Tongue (tissue), 2 donors: ENCODE results near the genes TPBG and ME1.

DNA sequence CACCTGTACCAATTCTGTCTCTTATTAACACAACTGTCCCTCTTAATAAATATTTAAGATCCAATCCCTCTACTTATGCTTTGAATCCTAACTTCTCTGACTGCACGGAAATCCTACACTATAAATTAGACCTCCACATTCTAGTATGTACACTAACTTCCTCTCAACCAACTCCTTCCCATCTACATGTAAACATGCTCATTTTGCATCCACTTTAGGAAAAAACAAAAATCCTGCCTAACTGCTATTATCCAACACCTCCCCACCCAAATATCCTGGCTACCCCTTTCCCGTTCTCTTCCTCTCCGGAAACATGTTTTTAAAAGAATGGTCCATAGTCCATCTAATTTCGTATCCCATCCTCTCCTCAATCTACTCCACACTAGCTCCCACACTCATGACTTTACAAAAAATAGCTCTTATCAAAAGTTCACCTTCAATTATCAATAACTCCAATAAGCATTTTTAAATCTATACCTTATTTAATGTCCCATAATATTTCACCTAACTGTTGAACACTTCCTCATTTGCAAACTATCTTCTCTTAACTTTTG is 13.9 kb downstream of the PHIP start:
- RAMPAGE, long total RNA = no peak

- RAMPAGE, long total RNA = no peak
These were observed 1.7 kb upstream of the PHIP start for GRCh38 chr6:79079794-79080098.

GRCh38 chr6:79152124-79152953 is 74.3 kb upstream of the PHIP start:
- RAMPAGE, long total RNA = no peak

GRCh38 chr6:79180307-79180650 is 102.2 kb upstream of the PHIP start:
- RAMPAGE, long total RNA = no peak

- RAMPAGE, long total RNA = no peak
These were observed 7.8 kb upstream of the LCA5 start for GRCh38 chr6:79544810-79545560.

DNA sequence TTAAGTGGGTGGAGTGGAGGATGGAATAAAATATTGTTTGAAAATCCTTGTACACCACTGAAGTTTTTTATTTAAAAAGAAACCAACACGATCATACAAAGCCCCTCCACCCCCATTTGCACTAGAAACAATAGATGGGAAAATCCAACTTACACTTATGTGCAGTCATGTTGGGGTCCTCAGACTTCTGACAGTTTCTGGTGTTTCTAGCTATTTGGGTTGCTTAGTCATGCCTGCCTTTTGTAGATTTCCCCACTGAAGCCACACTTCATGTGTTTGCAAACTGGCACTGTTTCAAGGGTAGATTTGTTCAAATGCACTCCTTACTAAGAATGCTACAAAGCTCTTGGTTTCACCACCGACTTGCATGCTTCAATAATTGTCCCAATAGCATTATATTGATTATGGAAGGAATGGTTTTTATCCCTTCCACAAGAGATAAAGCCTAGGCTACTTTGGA is 1.4 kb downstream of the SH3BGRL2 start:
- RAMPAGE, long total RNA = no peak

DNA sequence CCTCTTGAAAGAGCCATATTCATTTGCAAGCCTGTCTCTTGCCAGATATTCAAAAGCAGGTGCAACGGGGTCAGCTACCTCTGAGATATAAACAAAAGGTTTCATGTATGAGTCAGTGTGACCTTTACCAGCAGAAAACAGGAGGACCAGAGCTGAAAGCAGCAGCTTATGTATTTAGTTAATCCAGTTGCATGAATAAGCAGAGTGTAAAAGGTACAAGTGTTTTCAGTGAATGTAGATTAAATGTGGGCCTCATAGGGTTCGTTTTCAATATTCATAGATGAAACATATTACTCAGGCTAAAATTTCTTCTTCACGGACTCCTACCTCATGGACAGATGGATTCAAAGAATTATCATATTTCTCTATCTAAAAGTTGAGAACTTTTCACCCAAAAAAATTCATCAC is 55.9 kb downstream of the TENT5A start:
- RAMPAGE, long total RNA = no peak

GRCh38 chr6:81831169-81831746 is 78.8 kb upstream of the TENT5A start:
- RAMPAGE, long total RNA = no peak

- RAMPAGE, long total RNA = no peak
These were observed 85.5 kb upstream of the TENT5A start for GRCh38 chr6:81837853-81838544.

GRCh38 chr6:82013970-82014267 is 233.6 kb downstream of the IBTK start:
- RAMPAGE, long total RNA = no peak

- RAMPAGE, long total RNA = no peak
These were observed 213.8 kb downstream of the IBTK start for GRCh38 chr6:82033748-82034121.

GRCh38 chr6:82166390-82167064 is 81.0 kb downstream of the IBTK start:
- RAMPAGE, long total RNA = no peak

DNA sequence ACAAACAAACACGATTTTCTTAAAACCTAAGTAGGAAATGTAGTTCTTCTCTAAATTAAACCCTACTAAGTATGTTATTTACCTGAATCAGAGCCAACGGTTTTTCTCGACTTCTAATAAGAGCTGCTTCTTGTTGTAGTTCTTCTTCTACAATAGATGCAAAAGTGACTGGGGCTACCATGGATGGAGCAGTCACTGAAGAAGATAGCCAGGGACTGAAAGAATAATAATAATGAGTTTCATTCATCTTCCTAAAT is 75.3 kb downstream of the IBTK start:
- RAMPAGE, long total RNA = no peak

GRCh38 chr6:82363139-82363579 is 458 bp upstream of the TPBG start:
- RAMPAGE, long total RNA = no peak

DNA sequence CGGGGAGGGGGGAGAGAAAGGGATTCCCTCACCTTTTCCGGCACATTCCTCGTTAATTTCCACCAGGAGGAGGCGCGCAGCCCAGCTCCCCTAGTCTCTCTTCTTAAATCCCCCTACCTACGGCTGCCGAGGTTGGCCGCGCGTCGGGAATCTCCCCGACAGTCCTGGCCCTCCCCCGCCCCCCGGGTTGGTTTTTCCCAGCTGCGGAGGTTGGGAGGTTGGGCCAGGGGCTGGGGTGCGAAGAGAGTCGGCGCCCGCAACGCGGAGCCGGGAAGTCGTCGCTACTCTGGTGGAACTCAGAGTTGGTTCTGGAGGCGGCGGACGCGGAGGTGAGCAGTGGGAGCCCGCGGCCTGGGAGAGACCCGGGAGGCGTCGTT is at the start of gene TPBG:
Gene TPBG (plus strand): TSS at position 238 of the 377 bp plus-strand sequence.
- RAMPAGE, long total RNA = no peak

- RAMPAGE, long total RNA = no peak
These were observed 657 bp downstream of the TPBG start for GRCh38 chr6:82363957-82364990.

DNA sequence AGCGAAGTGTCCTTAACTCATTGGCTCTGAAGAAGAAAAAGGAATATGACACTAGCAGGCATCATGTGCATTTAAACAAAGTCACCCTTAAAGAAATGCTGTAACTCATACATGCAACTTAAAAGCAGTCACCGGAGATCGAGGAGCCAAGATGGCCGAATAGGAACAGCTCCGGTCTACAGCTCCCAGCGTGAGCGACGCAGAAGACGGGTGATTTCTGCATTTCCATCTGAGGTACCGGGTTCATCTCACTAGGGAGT is 194.6 kb downstream of the TPBG start:
- RAMPAGE, long total RNA = no peak

GRCh38 chr6:83221672-83221989 is 28.5 kb downstream of the RWDD2A start:
- RAMPAGE, long total RNA = no peak

GRCh38 chr6:83430863-83431612 is at the start of gene ME1:
ME1 (minus strand) TSS chr6:83431051.
- RAMPAGE, long total RNA = no peak

GRCh38 chr6:83993029-83993419 is 40.5 kb upstream of the MRAP2 start:
- RAMPAGE, long total RNA = no peak